ENCODE measurements around a stretch of chr4.

GRCh38 chr4:146033000-146033735 lies 94.5 kb upstream of the ZNF827 start:
- PRO-cap, result no peak

DNA sequence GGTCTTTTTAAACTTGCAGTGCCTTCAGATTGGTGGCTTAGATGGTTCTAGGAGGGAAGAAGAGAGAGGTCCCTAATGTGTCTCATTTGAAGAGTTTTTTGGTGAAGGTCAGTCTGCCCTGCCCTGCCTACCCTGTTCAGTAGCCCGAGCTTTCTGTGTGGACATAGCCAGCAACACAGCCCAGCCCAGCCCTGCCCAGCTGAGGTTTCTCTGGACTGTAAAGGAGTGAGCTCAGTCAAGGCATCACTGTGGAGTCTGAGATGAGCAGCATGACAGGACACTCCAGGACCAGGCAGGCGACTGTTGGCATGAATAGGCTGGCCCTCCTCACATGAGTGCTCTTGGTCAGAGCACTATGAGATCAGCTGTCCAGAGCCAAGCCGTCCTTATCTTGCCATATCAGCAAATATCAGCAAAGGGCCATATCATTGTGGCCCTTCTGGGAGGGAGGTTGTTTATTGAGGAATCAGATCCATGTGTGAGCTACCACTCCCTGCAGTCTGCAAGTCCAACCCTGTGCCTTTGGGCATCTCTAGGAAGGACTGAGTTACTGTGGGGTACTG lies 30.9 kb downstream of the REELD1 start:
- PRO-cap, result no peak

DNA sequence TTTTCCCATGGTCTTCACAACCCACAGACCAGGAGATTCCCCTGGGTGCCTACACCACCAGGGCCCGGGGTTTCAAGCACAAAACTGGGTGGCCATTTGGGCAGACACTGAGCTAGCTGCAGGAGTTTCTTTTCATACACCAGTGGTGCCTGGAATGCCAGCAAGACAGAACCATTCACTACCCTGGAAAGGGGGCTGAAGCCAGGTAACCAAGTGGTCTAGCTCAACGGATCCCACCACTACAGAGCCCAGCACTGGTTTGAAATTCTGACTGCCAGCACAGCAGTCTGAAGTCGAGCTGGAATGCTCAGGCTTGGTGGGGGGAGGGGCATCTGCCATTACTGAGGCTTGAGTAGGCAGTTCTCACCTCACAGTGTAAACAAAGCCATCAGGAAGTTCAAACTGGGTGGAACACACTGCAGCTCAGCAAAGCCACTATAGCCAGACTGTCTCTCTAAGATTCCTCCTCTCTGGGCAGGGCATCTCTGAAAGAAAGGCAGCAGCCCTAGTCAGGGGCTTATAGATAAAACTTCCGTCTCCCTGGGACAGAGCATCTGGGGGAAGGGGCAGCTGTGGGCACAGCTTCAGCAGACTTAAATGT lies 188.3 kb upstream of the EDNRA start:
- PRO-cap, result no peak

GRCh38 chr4:147753866-147754425 lies 22.1 kb downstream of the ARHGAP10 start:
- PRO-cap, result no peak

GRCh38 chr4:147830806-147831479 lies 99.1 kb downstream of the ARHGAP10 start:
- PRO-cap, result no peak

DNA sequence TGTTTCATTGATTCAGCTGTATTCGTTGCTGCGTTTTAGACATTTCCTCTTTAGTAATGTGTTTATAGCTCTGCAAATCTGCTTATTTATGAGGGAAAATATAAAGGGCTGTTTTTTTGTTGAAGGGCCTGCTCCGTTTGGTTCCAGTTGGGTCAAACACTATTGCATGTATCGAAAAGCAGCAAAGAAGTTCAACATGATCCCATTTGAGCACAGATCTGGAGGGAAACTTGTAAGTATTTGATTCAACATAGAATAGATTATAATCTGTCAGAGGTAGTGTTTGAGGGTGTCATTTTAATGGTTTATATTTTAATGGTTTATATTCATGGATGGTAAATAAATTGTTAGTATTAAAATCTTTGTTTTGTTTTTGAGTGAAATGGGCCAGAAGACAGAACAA lies 147.2 kb downstream of the ARHGAP10 start:
- PRO-cap, result no peak

GRCh38 chr4:148030453-148031024 lies 298.7 kb downstream of the ARHGAP10 start:
- PRO-cap, result no peak

- PRO-cap, result no peak
These were observed 118.7 kb downstream of the NR3C2 start for GRCh38 chr4:148323160-148324178.

GRCh38 chr4:148425797-148426511 lies 16.3 kb downstream of the NR3C2 start:
- PRO-cap, result no peak

DNA sequence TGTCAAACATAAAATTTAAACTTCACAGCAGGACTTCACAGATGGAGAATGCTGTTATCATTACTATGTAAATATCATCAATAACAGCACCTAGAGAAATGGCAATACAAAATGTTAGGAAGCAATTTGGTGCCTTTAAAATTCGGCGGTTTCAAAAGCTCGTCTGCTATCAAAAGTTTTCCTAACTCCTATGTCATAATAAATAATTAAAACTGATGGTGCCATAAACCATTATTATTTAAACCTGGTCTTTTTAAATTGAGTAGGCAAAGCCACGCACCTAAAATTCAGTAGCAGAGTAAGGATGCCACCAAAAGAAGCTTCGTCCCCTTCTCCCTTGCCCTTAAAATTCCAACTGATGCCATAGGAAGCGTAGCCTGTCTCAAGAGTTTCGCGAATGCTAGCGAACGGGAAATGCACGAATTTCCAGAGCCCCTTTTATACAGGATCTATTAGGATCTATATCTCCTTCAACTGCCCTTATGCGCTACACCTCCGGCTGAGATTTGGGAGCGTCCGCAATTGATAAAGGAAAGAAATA lies 858 bp downstream of the NR3C2 start:
- PRO-cap, result no peak

- PRO-cap, result bidirectional peak, plus-strand start at chr4:148445403, minus-strand start at chr4:148445322; bidirectional peak, plus-strand start at chr4:148445651, minus-strand start at chr4:148445567
These were observed 3.2 kb upstream of the NR3C2 start for GRCh38 chr4:148445220-148446037.

DNA sequence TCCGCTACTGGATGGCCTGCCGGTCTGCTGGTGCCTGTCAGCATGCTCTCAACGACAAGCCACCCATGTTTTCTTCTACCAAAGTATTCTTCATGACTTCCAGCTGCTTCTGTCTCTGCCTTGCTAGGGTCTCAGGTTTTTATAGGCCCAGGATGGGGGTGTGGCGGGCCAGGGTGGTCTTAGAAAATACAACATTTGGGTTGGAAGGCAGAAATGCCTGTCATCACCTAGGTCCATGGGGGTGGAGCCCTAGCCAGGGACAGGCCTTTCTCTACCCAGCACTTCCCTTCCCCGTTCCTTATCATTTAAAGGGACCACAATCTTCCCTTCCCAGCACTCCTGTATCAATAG lies 108.5 kb upstream of the IQCM start:
- PRO-cap, result no peak

DNA sequence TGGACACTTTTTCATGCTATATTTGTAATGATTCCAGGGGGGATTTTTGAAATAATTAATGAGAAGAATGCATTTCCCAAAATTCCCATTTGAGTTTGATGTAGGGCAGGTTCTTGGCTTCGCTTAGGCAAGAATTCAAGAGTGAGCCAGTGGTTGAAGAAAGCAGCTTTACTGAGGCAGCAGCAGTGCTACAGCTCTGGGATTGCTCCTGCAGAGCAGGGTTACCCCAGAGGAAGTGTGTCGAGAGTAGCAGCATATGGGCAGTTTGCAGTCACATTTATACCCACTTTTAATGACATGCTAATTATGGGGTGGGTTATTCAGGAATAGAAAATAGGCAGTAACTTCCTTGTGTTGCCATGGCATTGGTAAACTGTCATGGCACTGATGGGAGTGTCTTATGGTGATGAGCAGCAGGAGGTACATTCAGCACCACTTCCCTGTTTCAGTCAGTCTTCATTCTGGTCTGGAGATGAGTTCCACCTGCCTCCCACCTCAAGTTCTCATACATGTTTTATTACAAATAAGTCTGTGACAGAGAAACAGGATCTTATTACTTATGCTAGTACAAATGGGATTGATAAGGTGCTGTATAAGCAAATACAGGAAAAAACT lies 38.5 kb upstream of the DCLK2 start:
- PRO-cap, result no peak

- PRO-cap, result no peak
These were observed 9.2 kb upstream of the MAB21L2 start for GRCh38 chr4:150572508-150573446.

- PRO-cap, result no peak
These were observed 6.0 kb upstream of the MAB21L2 start for GRCh38 chr4:150575979-150576421.

DNA sequence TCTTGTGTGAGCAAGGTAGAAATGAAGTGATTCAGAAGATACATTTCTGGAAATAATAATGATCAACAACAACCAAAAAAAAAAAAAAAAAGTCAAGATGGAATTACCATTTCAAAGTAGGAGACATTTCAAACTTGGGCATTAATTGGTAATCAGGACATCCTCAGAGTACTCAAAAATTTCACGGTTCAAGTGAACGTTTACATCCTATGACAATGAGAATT lies 19.2 kb downstream of the LRBA start:
- PRO-cap, result no peak

DNA sequence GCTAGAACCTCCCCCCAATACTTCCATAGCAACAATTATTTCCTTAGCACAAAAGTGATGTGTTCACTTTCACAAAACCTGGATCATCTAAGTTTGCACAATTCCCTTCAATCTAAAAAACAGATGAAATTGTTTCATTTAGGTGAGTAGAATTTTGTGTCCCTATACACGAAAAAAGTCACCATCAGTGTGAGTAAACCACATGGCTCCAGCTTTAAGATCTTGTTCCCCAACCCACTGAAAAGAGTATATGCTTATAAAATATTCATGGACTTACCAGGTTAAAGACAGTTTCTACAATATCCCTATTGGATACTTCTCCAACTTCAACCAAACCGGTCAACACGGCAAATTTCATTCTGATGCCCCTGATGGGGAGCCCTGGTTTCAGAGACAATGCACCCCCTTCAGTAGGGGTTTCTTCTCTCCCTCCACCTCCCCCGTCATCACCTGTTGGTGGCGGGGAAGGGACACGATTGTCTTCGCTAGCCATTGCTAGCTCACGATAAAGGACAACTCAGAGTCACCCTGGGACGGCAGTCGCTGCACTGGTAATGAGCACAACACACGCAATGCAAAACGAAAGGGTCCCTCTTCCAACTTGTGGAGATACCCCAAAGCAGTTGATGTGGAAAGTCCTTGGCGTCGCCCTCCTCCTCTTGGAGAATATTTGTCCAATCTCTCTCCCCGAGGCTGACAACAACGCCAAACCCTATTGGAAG lies 773 bp downstream of the LRBA start:
- PRO-cap, result unidirectional peak, plus-strand start at position 534 of the sequence

- PRO-cap, result no peak
These were observed 34.2 kb upstream of the LRBA start for GRCh38 chr4:151049238-151049737.

DNA sequence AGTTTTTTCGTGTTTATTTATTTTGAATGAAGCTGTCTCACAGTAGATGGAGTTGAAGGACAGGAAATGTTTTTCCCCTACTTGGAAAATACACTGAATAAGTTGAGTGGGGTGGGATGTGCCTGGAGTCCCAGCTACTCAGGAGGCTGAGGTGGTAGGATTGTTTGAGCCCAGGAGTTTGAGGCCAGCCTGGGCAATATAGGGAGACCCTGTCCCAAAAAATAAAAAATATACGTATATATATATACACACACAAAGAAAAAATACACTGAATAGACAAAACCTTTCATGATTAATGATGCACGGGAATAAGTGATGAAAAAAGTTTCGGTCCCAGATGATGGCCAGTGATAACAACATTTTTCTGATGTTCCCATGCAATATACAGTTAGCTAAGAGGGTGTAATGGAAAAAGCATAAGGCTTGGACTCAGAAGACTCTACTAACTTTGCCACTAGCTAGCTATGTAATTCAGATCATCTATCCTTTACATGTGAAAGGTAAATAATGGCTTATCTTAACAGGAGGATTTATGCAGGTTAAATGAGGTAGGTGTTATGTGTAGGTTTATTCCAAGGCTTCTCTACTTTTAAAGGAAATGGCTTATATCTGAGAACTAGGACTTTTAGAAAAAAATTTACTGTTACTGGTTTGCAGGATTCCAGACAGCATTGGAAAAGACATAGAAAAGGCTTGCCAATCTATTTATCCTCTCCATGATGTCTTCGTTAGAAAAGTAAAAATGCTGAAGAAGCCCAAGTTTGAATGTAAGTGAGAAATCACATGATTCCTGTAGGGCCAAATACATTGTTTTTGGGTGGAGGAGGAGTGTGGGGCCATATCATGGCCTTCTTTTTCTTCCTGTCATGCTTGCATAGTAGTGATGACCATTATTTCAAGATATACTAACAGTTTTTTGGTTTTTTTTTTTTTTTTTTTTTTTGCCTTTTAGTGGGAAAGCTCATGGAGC lies 4.4 kb downstream of the RPS3A start:
- PRO-cap, result no peak

DNA sequence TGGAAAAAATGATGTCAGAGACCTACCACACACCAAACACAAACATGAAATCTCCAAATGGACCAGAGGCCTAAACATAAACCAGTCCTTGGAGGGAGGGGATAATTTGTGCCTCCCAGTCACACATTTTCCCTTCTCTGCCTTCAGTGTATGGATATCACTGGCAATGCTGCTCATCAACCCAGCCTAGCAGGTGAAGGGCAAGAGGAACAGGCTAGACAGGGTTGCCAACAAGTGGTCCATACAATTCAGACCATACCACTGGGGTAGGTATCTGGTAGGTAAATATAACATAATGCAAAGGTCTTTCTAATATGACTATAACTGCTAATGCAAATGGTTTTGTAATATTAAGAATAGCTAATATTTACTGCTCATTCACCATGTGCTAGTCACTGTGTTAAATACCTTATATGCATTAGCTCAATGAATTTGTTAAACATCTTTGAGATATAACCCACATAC lies 42.4 kb downstream of the RPS3A start:
- PRO-cap, result no peak

All from left cardiac atrium (tissue), 1 donor.